Frontal cortex (tissue), 2 donors: ENCODE measurements around the genes SOCS1 and SHISA9.

DNA sequence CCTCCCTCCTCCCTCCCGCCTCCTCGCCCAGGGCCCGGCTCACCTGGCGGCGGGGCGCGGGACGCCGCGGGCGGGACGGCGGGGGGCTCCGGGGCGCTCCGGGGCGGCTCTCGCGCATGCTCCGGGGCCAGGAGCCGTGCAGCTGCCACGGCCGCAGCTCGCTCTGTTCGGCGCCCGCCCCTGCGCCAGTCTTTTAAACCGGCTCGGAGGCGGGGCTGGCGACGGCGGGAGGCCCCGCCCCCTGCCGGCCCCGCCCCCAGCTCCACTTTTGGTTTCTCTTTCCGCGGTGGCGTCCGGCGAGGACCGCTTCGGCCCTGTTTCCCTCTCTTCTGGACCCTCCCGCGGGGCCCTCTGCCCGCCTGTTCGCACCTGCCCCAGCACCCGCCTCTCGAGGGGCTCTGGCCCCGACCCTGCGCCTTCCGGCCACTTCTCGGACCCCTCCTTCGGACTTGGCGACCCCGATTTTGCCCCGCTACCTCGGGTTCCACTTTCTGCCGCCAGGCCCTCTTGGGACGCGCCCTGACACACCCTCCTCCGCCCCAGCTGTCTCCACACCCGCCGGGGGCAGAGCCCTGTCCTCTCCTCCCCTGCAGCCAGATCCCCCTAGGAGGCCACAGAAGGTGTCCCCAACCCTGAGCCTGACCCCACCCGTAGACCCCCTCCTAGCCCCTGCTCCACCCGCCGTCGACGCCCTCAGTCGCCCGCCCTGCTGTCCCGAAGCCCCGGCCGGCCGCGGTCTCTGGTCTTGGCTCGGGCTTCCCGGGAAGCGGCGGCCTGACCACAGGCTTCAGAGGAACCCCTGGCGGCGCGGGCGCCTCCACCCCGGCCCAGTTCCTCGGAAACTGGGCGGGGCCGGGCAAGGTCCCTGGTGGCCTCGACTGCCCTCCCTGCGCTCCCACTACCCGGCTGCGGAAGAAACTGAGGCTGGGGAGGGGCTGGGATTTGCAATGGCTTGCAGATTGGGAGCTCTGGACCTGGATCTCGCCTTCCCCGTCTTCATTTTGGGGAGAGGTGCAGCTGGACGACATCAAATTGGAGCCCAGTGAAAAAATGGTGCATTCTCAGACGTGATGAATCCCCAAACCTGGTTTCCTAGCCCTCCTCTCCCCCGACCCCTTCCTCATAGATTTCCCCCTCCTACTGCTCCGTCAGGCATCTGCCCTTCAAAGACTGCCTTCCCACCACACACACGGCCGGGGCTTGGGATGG, at the start of gene SOCS1:
Gene SOCS1 (minus strand): TSS at position 169 of the 1,209 bp plus-strand sequence.
- RAMPAGE, long total RNA: no peak

DNA sequence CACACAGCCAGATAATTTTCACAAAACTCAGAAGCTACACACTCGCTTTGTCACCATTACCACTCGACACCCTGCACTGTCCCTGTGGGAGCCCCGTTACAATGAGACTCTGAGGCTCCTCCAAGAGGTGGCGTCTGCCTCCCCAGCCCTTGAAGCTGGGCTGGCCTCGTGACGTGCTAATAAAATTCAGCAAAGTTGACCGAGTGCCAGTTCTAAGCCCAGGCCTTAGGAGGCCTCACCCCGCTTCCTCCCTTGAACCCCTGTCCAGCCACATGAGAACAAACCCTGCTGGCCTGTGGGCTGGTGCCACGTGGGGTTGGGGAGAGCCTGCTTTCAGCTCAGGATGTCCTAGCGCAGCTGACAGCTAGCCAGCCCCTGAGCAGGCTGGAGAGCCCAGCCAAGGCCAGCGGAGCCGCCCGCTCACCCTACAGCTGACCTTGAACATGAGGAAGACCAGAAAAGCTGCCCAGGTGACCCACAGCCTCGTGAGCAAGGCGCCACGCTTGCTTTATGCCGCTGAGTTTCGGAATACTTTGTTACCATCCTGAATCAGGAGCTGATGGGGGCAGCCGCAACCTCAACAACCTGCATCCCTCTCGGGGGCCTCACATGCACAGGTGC, 57.1 kb downstream of the RMI2 start:
- RAMPAGE, long total RNA: no peak

DNA sequence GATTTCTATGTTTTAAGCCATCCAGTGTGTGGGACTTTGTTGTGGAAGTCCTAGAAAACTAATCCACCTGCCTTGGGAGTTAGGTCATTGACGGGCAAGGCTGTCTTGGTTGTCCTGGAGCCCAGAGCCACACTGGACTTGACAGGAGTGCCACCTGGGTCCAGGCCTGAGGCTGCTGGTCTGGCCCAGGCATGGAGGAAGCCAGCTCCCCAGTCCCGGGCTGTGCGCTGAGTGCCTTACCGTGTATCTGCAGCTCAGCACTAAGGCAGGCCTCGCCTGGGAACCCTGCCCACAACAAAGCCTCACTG, 72.1 kb downstream of the RMI2 start:
- RAMPAGE, long total RNA: no peak

GRCh38 chr16:11540489-11540867, 13.4 kb upstream of the ENSG00000188897 start:
- RAMPAGE, long total RNA: no peak

DNA sequence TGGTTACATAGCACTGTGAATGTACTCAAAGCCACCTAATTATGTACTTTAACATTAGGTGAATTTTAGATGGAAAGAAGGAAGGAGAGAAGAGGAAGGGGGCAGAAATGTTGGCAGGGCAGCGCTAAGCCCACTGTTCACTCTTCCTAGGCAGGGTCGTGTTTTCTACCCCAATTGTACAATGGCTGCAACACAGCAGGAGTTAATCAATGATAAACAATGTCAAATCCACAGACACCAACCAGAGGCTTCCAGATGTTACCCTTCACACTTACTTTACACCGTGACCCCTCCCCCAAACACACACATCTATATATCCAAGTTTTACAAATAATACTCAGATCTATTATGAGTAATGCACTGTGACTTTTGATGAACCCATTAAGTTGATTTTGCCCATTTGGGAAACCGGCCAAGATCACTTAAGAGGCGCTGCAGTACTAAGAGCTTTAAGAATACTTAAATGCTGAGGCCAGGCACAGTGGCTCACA, 18.3 kb upstream of the ENSG00000188897 start:
- RAMPAGE, long total RNA: no peak

- RAMPAGE, long total RNA: no peak
Observed at GRCh38 chr16:11549105-11549824, 22.2 kb upstream of the ENSG00000188897 start.

DNA sequence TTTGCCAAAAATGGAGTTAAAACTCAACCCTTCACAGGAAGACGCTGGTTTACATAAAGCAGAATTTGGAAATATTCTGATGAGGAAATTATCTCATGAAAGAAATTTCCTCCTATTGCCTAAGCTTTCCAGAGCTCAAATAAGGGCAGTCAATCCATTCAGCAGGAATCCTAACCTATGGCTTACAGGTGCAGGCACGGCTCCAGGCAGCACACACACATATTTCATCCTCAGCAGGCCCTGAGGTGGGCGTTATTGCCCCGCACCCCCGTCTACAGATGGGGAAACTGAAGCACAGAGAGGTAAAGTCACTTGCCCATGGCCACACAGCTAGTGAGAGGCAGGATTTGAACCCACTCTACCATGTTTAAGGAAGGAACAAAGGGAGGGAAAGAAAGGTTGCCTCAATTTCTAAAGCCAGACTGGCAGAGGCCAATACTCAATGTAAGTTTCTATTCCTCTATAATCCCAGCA, 24.1 kb upstream of the ENSG00000188897 start:
- RAMPAGE, long total RNA: no peak

GRCh38 chr16:11560414-11561456, 26.0 kb downstream of the LITAF start:
- RAMPAGE, long total RNA: no peak

DNA sequence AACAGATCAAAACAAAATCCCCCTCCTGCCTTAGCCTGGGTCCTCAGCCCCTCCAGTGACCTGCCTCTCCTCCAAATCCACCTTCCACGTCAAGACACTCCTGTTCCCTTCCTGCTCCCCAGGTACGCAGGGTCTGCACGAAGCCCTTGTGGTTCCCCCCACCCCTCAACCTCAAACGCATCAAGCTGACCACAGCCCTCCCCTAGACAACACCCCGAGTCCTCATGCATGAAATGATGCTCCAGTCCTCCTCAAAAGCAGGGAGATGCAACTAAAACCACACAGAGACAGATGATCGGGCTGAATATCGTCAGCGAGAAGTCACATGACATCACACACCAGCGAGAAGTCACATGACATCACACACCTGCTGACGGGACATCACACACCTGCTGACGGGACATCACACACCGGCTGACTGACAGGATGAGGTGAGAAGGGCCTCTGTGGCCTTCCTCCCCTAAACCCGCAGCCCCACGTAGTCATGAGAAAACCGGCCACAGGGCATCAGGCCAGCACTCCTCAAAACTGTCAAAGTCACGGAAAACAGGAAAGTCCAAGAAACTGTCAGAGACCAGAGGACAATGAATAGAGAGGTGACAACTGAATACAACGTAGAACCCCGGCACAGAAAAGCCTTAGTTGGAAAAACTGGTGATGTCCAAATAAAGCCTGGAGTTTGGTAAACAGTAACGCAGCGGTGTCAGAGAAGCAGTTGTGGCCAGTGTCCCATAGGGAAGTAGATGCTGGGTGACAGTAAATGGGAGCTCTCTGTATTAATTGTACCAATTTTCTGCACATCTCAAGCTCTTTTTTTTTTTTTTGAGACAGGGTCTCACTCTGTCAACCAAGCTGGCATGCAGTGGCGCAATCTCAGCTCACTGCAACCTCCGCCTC, 14.3 kb downstream of the LITAF start:
- RAMPAGE, long total RNA: no peak

GRCh38 chr16:11687523-11688157, 19.4 kb downstream of the SNN start:
- RAMPAGE, long total RNA: no peak

DNA sequence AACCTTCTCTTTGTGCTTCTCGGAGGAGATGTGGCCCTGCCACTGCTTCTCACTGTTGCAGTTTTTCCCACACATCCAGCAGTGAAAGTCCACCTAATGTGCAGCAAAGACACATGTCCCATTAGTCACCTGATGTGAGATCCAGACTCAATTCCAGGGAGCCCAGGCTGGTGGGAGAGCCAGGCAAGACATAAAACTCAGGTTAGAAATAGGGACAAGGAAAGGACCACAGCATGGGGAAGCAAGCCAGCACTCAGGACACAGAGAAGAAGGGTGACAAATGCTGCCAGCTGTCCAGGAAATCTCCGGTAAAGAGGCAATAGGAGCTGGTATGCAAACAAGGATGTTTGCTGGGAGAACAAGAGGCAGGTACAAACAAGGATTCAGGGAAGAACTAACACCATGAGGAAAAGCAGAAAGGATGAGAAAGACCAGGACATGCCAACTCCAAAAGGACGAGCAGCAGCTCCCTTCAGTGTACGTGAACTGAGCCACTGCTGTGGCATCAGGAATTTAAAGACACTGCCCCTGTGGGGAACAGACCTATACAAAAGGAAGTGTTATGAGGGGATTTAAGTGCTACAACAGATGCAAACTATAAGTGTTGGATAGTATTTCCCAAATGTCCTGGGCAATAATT, 10.2 kb upstream of the TXNDC11 start:
- RAMPAGE, long total RNA: no peak

GRCh38 chr16:12082249-12082839, 105.8 kb downstream of the SNX29 start:
- RAMPAGE, long total RNA: no peak

GRCh38 chr16:12147546-12148607, 171.3 kb downstream of the SNX29 start:
- RAMPAGE, long total RNA: no peak

- RAMPAGE, long total RNA: no peak
Observed at GRCh38 chr16:12260596-12261115, 284.1 kb downstream of the SNX29 start.

GRCh38 chr16:12362773-12363348, 386.3 kb downstream of the SNX29 start:
- RAMPAGE, long total RNA: no peak

DNA sequence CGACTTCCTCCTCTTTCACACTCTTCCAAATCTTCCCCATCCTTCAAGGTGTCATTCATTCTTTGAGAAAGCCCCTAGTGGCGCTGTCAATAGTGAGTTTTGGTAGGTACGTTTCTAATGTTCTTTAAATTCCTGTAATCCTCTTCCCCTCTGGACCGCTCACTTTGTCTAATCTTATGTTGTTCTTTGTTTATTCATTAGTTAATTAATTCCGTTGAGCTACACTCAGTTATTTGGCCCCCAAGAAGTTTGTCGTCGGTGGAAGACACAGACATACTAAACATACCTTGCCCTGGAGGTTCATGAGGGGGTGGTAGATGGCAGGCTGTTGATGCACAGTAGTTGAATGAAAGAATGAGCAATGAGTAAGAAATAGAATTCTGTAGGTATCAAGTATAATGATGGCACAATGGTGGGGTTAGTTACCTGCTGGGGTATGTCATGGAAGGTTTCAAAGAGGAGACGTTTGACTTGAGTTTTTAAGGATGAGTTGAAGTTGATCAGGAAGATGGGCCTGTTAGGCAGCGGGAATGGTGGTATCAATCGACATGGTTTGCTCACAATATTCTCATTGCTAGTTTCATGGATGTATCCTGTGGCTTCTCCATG, 395.8 kb downstream of the SNX29 start:
- RAMPAGE, long total RNA: no peak

DNA sequence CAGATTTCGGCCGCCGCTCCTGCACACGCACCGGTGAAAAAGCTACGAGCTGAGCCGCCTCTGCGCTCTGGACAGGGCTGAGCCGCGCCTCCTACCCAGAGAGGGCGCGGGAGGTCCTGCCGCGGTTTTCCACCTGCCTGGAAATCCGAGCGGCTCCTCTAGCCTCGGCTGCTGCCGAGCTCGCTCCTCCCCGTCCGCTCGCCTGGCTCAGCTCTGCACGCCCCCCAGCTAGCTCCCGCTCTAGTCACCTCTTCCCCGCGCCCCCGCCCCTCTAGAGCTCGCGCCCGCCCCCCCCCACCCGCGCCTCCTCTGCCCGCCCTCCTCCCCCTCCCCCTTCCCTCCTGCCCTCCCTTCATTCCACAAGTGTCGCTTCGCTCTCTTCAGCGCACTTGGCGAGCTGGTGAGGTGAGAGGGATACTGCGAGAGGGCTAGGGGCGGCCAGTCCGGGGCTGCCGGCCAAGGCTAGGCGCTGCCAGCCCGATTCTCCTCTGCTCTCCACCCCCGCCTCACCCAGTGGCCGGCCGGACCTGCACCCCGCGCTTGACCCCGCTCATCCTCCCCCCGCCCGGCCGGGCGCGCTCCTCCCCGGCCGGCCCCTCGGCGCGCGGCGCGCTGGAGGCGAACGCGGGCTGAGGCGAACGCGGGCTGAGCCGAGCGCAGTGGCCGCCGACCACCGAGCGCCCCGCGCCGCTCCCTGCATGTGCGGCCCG, at the start of gene SHISA9:
Gene SHISA9 (plus strand): TSS at position 355 of the 710 bp plus-strand sequence.
- RAMPAGE, long total RNA: no peak

GRCh38 chr16:13109862-13110916, 208.8 kb downstream of the SHISA9 start:
- RAMPAGE, long total RNA: no peak

GRCh38 chr16:13994540-13995006, 74.6 kb downstream of the ERCC4 start:
- RAMPAGE, long total RNA: no peak

DNA sequence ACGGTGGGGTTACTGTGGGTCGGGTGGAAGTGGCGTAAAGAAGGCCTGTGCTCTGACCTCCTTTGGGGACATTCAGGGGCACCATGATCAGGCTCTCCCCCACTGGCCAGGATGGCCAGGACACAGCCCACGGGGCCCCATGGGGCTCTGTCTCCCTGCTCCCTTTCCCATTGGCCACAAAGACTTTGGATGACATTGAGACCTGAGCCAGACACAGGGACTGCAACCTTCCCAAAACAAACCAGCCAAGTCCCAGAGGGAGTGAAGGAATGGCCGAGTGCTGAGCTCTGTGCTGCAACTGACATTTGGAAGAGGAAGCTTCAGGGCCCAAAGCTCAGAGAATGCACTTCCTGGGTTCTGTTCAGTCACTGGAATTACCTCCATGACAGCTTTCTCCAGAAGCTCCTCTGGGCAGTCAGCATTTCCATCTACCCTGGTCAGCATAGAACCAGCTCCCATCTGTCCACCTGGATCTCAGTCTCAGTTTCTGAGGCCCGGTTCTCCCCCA, 66.6 kb upstream of the MRTFB start:
- RAMPAGE, long total RNA: no peak